Iris pigment epithelial cell (primary cell): Measurements from ENCODE around the gene KRT76.

- RRBS: no CpG with 5 or more reads among the region's 6 CpGs
These were observed 3.3 kb downstream of the ACVR1B start for GRCh38 chr12:51954705-51955331.

DNA sequence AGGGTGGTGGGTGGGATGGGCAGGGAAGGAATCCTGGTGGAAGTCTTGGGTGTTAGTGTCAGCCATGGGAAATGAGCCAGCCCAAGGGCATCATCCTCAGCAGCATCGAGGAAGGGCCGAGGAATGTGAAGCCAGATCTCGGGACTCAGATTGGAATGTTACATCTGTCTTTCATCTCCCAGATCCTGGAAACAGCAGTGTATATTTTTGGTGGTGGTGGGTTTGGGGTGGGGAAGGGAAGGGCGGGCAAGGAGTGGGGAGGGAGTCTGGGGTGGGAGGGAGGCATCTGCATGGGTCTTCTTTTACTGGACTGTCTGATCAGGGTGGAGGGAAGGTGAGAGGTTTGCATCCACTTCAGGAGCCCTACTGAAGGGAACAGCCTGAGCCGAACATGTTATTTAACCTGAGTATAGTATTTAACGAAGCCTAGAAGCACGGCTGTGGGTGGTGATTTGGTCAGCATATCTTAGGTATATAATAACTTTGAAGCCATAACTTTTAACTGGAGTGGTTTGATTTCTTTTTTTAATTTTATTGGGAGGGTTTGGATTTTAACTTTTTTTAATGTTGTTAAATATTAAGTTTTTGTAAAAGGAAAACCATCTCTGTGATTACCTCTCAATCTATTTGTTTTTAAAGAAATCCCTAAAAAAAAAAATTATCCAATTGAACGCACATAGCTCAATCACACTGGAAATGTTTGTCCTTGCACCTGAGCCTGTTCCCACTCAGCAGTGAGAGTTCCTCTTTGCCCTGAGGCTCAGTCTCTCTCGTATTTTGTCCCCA, 11.5 kb upstream of the TAMALIN start:
- RRBS: no CpG with 5 or more reads among the region's 9 CpGs

DNA sequence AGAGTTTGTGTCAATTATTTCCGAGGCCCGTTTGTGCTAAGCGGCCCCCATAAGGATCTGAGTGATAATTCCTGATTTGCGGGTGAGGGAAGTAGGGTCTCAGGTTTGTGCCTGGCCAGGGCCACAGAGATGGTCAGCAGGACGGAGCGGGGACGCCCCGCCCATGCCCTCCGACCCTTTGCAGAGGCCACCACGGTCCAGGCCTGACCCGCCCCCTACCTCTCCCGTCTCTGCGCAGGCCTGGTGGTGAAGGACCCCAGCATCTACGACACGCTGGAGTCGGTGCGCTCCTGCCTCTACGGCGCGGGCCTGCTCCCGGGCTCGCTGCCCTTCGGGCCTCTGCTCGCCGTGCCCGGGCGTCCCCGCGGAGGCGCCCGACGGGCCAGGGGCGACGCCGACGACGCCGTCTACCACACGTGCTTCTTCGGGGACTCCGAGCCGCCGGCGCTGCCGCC, 7.7 kb downstream of the TAMALIN start:
- RRBS: 55% methylated on average over 17 of the region's 45 CpGs

DNA sequence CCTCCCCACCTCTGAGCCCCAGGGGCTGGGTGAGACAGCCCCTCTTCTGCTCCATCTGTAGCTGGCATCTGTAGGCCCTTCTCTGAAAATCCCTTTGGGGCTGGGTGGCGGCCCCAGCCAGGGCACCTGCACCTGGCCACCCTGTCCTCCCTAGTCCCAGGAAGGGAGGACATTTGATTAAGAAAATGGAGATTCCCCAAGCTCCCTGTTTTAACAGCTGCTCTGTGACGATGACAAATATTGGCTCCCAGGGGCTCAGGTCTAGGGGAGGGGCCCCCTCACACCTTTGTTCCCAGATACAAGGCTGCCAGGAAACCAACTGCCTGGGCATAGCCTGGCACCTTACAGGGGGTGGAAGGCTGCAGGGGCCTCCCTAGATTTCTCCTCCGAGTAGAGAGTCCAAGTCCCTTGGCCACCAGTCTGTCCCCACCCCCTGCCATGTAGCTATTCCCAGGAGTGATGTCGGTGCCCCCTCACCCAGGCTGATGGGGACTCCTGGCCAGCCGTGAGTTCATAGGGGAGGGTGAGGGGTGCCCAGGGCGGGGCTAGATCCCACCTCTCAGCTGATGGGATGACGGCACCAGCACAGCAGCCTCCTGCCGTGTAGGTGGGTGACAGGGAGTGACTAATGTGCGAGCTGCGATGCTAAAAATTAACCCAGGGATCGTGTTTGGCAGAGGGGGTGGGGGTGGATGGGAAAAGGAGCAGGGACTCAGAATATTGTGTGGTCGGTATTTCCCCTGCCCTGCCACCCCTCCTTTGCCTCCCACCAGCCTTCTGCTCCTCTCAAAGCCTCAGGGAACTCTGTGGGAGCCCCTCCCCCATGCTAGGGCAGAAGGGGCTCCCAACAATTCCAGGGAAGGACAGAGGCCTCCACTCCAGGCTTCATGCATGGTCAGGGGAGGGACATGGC, 12.2 kb downstream of the TAMALIN start:
- RRBS: no CpG with 5 or more reads among the region's 12 CpGs

DNA sequence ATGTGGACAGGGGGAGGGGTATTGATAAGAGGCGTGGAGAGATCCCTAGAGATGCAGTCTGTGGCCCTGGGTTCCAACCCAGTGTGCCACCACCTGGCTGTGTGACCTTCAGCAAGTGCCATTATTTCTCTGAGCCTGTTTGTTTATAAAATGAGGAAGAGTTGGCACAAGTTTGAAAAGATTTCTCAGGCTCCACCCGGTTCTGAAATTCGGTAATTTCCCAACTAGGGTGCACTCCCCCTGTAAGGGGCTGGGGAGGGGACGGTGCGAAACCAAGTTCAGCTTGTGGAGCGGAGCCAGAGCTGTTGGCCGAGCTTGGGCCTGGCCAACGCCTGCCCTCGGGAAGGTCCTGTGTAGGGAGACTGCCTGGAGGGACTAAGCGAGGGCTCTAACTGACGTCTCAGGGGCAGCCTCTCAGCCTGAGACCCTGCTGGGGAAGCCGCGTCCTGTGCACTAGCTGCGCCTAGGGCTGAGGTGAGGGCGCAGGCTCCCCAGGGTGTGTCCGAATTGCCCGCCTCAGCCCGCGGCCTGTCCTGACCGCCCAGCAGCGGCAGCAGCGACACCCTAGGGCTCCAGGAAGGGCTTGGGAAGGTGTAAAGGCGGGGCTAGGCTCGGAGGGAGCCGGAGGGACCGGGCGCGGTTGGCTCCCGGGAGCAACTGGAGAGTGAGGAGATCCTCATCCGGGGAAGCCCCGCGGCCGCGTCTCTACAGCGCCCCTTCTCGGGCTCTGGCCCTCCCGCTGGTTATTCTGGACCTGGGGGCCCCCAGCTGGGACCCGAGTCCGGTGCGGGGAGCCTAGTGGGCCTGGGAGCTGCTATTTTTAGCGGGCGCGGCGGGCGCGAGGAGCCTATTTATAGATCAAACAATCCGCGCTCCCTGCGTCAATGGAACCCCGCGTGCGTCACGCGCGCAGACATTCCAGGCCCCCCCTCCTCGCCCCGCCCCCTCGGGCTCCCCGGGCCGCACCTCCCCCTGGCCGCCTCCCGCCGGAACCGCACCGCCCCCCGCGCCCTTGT, 604 bp upstream of the NR4A1 start:
- RRBS: 11% methylated on average over 2 of the region's 67 CpGs

- RRBS: no CpG with 5 or more reads among the region's 5 CpGs
These were observed 1.2 kb downstream of the NR4A1 start for GRCh38 chr12:52052438-52052852.

- RRBS: no CpG with 5 or more reads among the region's 12 CpGs
These were observed 880 bp downstream of the ATG101 start for GRCh38 chr12:52070557-52071159.

GRCh38 chr12:52091686-52092337, 12.3 kb downstream of the SMIM41 start:
- RRBS: no CpG with 5 or more reads among the region's 11 CpGs

DNA sequence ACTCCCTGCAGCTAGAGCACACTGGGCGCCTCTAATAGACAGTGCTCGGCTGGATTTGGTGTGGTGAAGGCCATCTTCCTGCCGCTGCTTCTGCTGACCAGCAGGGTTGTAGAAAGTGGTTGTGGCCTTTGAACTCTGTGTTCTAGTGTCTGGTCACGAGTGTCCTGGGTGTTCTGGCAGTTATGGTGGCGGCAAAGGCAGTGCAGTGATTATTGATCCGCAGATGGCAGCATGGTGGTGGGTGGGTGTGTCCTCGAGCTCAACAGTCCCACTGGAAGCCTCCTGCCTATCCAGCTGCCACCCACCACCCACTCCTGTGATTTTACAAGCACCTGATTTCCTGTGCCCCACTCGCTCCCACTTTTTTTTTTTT, 43.4 kb downstream of the SMIM41 start:
- RRBS: no CpG with 5 or more reads among the region's 8 CpGs

DNA sequence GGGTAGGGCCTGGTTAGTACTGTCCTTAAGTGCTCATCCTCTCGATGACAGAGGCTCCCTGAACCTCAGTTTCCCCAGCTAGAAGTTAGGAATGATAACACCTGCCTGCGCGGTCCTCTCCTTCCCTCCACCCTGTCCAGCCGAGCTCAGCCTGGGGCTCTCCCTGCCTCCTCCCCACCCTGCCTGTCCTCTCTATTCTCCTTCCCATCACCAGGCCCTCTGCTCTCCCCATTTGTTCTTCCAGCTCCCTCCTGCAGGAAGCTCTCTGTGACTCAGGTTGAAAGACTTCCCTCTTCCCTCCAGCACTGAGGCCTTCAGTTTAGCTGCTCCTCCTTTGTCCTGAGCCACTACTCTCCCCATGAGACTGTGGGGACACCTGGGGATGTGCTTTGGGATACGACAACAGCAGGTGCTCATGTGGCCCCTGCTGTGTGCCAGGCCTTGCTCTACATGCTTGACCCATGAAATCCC, 5.8 kb downstream of the KRT80 start:
- RRBS: no CpG with 5 or more reads among the region's 5 CpGs

- RRBS: 52% methylated on average over 4 of the region's 8 CpGs
These were observed 261 bp downstream of the KRT80 start for GRCh38 chr12:52191653-52191853.

DNA sequence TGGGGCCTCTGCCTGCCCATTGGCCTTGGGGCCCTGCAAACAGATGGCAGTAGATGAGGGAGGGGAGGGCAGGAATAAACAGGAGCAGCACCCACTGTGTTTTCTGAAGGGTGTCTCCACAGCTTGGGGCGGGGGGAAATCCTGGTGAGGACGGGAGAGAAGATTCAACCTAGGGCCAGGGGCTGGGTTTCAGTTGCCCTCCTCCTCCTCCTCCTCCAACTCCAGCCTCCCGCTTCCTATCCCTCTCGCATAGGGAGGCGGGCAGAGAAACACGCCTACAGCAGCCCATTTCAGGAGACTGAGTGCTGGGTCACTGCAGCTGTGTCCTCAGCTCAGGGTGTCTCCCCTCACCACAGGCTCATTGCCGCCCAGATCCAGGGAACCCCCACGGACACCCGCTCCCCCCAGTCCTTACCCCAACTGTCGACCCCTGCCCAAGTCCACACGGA, 9.0 kb upstream of the KRT80 start:
- RRBS: no CpG with 5 or more reads among the region's 11 CpGs

- RRBS: no CpG with 5 or more reads among the region's 10 CpGs
These were observed 12.4 kb upstream of the KRT74 start for GRCh38 chr12:52585878-52586582.

GRCh38 chr12:52777237-52777707, at the start of gene KRT76:
Gene KRT76, minus strand, starts transcription at chr12:52777345.
- RRBS: no CpG with 5 or more reads among the region's 3 CpGs

- RRBS: no CpG with 5 or more reads among the region's 17 CpGs
These were observed 6.2 kb downstream of the KRT8 start for GRCh38 chr12:52898672-52899042.

DNA sequence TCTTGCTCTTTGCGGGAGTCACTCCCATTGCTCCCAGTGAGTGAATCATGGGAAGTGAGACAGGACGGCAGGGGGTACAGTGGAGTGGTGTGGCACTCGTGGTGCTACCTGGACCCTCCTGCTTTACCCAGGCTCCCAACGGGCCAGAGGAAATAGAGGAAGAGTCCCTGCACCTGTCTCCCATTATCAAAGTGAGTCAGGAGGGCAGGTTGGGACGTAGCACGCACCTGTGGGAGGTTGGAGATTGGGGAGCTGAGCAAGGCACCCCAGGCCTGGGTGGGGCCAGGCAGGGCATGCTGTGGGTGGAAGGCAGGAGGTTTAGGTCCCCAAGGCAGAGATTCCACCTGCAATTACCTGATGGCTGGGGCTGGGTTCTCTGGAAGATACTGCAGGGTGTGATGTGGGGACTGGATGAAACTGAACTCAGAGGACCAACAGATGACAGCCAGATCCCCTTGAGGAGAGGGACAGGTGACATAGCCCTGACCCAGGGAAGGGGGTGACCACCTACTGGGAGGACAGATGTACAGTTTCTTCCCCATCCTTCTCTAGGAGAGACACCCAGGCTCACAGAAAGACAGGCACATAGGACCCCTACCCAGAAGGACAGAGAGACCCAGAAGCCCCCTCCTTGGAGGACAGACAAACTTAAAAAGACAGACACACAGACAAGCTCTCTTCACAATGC, 1.6 kb upstream of the KRT8 start:
- RRBS: no CpG with 5 or more reads among the region's 6 CpGs

- RRBS: no CpG with 5 or more reads among the region's 7 CpGs
These were observed 13.2 kb upstream of the EIF4B start for GRCh38 chr12:52992958-52993524.

GRCh38 chr12:53038125-53038573, 11.7 kb upstream of the TNS2 start:
- RRBS: no CpG with 5 or more reads among the region's 3 CpGs

GRCh38 chr12:53047534-53047773, 2.4 kb upstream of the TNS2 start:
- RRBS: 1% methylated on average over 19 of the region's 29 CpGs